Hair follicle dermal papilla cell (primary cell): ENCODE results near the genes SCG5, NOP10 and ZNF770.

- CAGE, long polyA plus RNA, result no peak
Observed at GRCh38 chr15:31440524-31441353, 114.1 kb downstream of the KLF13 start.

GRCh38 chr15:32641291-32642185 is at the start of gene SCG5:
Gene SCG5, plus strand, starts transcription at chr15:32641710.
- CAGE, long polyA plus RNA, result no peak

DNA sequence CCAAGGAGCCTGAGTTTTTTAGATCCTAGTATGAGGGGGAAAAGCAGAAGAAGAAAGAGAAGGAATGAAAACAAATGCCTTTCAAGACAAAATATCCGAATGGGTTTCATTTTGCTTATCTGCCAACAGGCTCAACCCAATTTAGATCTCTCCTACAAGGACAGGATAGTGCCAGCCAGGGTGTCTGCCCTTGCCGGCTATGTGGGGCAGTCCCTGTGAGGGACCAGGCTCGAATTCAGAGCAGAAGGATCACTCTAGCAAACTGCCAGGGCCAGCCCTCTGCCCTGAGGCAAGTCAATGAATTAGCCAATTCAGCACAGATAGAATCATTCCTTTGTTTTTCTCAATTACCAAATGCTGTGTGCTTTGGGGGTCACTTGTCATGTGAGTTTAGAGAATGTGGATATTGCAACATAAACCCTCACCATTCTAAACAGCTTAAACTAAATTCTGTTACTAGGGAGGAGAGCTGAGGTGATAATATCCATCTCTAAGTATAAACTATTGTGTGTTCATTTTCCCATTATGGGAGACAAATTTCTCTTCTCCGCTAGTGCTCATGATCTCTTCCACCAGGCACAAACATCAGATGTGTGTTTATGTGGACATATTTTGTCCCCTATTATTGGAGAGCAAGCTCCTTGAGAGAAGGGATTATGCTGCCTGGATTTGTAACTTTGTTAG is 28.7 kb downstream of the SCG5 start:
- CAGE, long polyA plus RNA, result no peak

- CAGE, long polyA plus RNA, result no peak
Observed at GRCh38 chr15:32671973-32672397, 30.5 kb downstream of the SCG5 start.

GRCh38 chr15:32732628-32733891 is 15.3 kb downstream of the GREM1 start:
- CAGE, long polyA plus RNA, result no peak

- CAGE, long polyA plus RNA, result no peak
Observed at GRCh38 chr15:33007146-33007919, 187.2 kb downstream of the FMN1 start.

GRCh38 chr15:33088575-33089448 is 105.7 kb downstream of the FMN1 start:
- CAGE, long polyA plus RNA, result no peak

GRCh38 chr15:33148150-33149055 is 46.1 kb downstream of the FMN1 start:
- CAGE, long polyA plus RNA, result no peak

- CAGE, long polyA plus RNA, result no peak
Observed at GRCh38 chr15:33194065-33194574, 394 bp downstream of the FMN1 start.

DNA sequence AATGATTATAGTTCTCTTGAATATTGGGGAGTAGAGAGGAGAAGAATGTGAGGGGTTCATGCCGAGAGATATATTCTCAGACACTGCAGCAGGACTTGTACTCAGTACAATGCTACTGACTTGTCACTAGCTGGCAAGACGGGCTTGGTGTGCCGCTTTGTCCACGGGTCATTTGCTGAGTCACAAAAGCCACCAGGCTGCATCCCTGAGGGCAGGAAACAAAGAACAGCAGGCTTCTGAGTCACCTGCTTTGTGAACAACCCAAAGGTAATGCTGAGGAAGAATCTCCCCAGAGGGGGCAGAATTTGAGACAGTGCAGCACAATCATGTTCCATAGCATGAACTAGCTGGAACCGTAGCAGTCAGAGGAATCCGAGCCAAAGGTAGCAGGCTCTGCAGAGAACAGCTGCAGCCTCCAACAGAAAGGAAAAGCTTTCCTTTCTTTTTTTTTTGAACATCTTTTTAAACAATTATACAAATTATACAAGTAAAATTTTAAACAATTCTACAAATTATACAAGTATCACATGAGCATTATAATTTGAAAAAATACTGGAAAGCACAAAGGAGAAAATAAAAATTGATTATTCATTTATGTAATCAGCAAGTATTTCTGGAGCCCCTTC is 7.4 kb upstream of the FMN1 start:
- CAGE, long polyA plus RNA, result no peak

- CAGE, long polyA plus RNA, result no peak
Observed at GRCh38 chr15:33584843-33585300, 274.1 kb downstream of the RYR3 start.

DNA sequence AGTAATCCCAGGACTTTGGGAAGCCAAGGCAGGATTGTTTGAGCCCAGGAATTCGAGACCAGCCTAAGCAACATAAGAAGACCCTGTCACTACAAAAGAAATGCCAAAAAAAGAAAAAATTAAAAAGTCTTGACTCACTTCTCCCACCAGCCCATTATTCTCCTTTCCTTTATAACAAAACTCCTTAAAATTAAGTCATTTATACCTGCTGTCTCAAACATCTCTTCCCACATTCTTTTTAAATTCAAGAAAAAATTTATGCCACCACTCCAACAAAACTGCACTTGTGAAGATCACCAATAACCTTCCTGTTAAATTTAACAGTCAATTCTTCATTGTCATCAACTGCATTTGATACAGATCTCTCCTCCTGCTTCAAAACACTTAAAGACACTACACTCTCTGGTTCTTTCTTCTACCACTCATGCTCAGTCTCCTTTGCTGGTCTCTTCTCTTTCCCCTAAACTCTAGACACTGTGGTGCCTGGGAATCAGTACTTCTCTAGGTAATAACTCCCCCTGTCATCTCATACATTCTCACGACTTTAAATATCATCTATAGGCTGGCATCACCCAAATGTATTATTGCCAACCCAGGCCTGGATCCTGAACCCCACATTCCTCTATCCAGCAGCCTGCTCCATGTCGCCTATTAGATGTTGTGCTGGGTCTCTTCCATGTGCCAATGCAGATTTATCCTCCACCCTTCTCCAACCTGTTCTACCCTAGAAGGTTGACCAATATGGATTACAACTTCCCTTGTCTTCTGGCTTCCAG is 30.3 kb downstream of the CHRM5 start:
- CAGE, long polyA plus RNA, result no peak

- CAGE, long polyA plus RNA, result no peak
Observed at GRCh38 chr15:34342218-34343343, at the start of gene NOP10. Gene NOP10, minus strand, starts transcription at chr15:34343136.

- CAGE, long polyA plus RNA, result no peak
Observed at GRCh38 chr15:34343344-34343742, 228 bp downstream of the NUTM1 start.

GRCh38 chr15:34649945-34650588 is 66.6 kb upstream of the GOLGA8B start:
- CAGE, long polyA plus RNA, result no peak

GRCh38 chr15:34789578-34790669 is 5.4 kb downstream of the ACTC1 start:
- CAGE, long polyA plus RNA, result no peak

- CAGE, long polyA plus RNA, result no peak
Observed at GRCh38 chr15:34986805-34987044, 1.4 kb downstream of the ZNF770 start.

DNA sequence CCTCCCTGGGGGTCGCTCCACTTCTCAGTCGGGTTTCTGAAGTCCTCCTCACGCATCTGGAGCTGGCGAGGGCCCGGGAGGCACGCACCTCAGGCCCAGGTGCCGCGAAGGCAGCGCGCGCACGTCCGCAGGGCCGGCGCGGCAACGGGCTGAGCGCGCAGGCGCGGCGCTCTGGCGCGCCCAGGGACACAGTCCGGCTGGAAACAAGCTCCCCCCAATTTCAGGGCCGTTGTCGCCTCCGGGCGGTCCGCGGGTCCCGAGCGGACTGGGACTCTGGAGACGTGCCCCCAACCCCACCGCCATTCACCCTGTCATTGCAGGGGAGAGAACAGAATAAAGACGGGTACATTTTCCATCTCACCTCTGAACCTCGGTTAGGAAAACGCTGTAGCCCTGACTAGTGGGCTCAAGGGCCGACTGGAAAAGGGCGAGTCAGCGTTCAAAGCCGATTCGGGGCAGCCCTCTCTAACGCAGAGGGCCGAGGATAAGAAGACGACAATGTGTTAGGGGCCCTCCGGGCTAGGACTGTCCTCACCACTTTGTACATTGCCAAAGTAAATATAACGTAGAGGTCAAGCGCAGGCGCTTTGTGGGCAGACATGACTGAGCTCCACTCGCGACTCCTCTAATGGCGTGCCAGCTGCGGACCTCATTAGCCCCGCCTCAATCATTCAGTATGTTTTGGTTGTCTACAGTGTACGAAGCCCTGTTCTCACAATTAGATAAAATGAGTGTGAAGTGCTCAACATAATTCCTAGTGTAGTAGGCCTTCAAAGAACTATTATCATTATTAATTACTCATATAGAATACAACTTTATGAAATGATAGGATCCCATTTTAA is at the start of gene ZNF770:
TSS of gene ZNF770 (minus strand) at position 146 of the 842 bp plus-strand sequence.
- CAGE, long polyA plus RNA, result no peak

DNA sequence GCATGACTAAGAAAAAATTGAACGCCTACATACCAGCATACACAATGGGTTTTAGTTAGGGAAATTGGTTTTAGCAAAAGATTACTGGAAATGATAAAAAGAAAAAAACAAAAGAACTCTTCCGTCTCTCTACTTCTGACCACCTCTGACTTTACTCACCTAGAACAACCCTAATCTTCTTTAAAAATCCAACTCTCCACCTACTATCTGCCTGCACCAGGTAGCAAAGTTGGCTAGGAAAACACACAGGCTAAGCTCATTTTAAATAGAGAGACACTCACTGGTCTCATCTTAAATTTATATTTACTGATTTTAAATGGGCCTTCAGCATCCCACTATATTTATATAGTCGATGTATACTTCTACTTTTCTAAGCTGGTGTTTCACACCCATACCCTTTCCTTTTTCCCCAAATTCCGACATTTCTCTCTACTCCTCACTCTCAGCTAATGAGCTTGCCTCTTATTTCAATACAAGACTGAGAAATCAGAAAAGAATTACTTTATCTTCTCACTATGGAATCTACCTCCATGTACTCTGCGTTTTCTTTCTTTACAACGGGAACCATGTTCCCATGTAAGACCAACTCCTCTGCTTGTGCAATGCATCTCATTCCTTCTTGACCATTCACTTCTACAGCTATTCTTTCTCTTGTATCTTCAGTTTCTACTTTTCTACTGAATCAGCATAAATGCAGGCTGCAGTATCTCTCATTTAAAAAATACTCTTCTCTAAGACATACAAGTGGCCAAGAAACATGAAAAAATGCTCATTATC is 73.8 kb upstream of the NANOGP8 start:
- CAGE, long polyA plus RNA, result no peak

- CAGE, long polyA plus RNA, result no peak
Observed at GRCh38 chr15:35673016-35673568, 127.1 kb upstream of the DPH6 start.